ENCODE results near the genes HSPA5 and GARNL3.

DNA sequence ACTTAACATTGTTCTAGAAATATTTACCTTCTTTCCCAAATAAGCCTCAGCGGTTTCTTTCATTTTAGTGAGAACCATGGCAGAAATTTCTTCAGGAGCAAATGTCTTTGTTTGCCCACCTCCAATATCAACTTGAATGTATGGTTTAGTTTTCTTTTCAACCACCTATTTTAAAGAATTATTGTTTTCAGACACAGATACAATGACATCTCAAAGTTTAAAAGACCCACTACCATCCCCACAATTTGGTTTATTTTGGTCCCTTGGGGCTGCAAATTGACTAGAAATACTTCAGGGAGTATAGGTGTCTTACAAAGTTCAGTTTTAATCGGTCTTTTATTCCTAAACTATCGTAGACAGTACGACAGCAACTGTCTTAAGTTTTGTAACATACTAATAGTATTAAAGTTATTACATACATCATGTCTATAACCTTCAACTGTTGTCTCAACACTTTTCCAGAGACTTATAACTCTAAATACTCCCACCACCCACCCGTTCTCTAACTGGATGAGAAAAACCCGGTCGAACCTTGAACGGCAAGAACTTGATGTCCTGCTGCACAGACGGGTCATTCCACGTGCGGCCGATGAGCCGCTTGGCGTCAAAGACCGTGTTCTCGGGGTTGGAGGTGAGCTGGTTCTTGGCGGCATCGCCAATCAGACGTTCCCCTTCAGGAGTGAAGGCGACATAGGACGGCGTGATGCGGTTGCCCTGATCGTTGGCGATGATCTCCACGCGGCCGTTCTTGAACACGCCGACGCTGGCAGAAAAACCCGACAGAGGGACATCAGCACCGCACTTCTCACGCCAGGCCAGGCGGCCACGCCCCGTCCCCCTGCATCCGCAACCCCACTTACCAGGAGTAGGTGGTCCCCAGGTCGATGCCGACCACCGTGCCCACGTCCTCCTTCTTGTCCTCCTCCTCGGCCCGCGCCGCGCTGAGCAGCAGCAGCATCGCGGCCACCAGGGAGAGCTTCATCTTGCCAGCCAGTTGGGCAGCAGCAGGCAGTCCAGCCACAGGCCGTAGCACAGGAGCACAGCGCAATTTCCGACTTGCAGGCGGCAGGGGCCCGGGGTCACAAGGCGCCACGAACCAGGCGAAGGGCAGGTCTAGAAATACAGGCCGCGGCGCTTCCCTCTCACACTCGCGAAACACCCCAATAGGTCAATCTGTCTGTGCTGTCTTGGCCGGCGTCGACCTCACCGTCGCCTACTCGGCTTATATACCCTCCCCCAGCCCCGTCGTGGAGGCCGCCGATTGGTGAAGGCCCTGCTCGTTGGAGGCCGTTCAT, at the start of gene HSPA5:
Gene HSPA5, minus strand, starts transcription at position 1,199 of the 1,295 bp plus-strand sequence.
- PRO-cap, 2 experiments: peak in 2 of 2 experiments; most common minus-strand start position 1,199 of the sequence (in 2)

DNA sequence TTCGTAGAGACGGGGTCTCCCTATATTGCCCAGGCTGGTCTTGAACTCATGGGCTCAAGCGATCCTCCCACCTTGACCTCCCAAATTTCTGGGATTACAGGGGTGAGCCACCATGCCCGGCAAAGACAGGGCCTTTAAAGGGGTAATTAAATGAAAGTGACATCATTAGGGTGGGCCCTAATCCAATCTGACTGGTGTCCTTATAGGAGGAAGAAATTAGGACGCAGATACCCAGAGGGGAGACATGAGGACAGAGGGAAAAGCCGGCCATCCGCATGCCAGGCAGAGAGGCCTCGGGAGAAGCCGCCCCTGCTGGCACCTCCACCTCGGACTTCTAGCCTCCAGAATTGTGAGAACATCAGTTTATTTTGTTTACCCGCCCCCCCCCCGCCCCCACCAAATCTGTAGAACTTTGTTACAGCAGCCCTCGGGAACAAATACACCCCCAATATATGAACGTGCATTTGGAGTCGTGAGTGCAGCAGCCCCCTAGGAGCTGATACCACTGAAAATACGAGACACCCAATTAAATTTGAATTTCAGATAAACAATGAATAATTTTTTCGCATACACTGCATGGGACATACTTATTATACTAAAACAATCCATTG, 163.1 kb downstream of the GAPVD1 start:
- PRO-cap, 2 experiments: no peak in any of the 2 experiments

- PRO-cap, 2 experiments: no peak in any of the 2 experiments
These were observed 163.6 kb downstream of the GAPVD1 start for GRCh38 chr9:125425279-125425641.

GRCh38 chr9:125675246-125675876, 31.6 kb downstream of the MAPKAP1 start:
- PRO-cap, 2 experiments: no peak in any of the 2 experiments

DNA sequence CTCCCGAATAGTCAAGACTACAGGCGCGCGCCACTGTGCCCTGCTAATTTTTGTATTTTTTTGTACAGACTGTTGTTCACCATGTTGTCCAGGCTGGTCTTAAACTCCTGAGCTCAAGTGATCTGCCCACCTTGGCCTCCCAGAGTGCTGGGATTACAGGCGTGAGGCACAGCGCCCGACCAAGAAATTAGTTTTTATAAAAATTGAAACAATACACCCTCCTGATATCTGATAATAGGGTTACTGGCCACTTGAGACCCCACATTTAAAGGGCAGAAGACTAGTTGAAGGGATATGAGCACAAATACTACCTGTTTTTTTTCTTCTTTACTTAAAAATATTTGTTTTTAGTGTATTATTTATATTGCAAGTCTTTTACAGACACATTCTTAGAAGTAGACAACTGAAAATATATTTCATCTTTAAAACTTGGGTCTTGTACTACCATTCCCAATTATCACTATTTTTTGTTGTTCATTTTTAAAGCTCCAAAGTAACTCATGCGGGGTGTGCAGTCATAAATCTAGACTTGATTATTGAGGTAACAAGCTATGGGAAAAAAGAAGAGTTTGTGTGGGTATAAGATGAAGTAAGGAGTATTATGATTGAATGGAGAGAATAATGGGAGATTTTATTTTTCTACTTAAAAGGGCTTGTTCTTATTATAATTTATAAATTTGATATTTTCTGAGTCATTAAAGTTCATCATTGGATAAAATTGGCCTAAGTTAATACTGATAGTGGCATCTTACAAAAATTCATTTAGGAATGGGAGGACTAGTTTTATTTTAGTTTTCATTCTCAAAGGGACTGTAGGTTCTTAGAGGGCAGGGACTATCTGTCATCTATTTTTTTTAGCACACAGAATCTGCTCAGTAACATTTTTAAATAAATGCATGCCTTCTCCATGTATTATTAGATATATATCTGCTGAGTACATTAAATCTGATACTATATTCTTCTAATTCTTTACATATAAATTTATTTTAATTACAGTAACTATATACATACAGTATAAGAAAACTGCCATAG, 18.4 kb downstream of the PBX3 start:
- PRO-cap, 2 experiments: no peak in any of the 2 experiments

- PRO-cap, 2 experiments: no peak in any of the 2 experiments
These were observed 74.1 kb downstream of the PBX3 start for GRCh38 chr9:125821088-125821762.

GRCh38 chr9:125842385-125842859, 95.2 kb downstream of the PBX3 start:
- PRO-cap, 2 experiments: no peak in any of the 2 experiments

- PRO-cap, 2 experiments: no peak in any of the 2 experiments
These were observed 96.3 kb downstream of the PBX3 start for GRCh38 chr9:125843221-125844219.

GRCh38 chr9:126144726-126145624, 181.7 kb upstream of the MVB12B start:
- PRO-cap, 2 experiments: no peak in any of the 2 experiments

DNA sequence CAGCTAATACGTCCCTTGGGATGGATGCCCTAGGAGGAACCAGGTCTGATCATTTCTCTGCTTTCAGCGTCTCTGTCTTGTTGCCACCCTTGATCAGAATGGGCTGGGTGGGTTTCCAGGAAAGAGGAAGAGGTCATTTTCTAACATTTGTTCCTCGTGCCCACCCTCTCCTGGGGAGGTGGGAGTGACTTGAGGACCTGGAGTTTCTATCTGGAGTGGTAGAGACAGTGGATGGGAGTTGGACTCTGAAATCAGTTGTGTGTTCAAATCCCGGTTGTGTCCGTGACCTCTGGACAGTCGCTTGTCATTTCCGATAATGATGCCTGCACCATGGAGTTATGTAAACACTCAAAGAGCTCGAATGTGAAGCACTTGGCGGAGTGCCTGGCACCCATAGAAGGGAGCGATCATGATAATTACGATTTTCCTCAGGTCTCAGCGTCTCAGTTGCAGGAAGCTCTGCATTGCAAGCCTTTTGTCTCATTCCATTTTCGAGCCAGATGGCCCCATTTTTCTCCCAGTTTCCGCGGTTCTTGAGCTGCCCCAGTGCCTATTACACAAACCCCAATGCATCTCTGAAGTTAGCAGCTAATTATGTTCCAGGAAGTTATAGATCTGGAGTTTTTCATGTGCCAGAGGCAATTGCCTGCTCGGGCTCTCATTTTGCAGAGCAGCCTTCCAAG, 175.6 kb upstream of the MVB12B start:
- PRO-cap, 2 experiments: no peak in any of the 2 experiments

- PRO-cap, 2 experiments: no peak in any of the 2 experiments
These were observed 65.5 kb downstream of the MVB12B start for GRCh38 chr9:126391931-126392794.

- PRO-cap, 2 experiments: peak in 2 of 2 experiments; most common plus-strand start chr9:126587418 (in 2)
These were observed 26.6 kb upstream of the LMX1B start for GRCh38 chr9:126587140-126587605.

GRCh38 chr9:126752283-126752912, 52.4 kb upstream of the ZBTB43 start:
- PRO-cap, 2 experiments: no peak in any of the 2 experiments

DNA sequence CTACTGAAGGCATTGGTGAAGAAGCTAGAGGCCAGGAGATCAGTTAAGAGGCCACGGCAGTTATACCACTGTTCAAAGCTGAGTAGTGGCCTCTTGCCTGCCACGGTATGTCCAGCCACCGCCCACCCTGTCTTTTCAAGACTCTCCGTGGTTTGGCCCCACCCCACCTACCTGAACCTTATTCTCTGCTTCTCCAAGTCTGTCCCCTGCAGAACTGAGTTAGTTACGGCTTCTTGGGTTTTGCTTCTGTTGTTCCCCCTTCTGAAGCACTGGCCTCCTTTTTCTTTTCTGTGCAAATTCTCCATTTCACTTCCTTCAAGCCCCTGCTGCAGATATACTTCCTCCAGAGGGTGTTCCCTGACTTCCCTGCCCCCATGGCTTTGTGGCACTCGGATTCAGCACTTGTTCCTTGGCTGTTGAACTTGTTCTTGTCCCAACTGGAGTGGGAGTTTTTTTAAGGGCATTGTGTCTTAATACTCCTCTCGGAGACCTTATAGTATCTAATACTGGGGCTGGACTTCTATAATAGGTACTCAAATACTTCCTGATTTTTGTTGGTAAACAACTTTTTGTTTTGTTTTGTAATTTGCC, 2.0 kb downstream of the ZBTB34 start:
- PRO-cap, 2 experiments: no peak in any of the 2 experiments

- PRO-cap, 2 experiments: no peak in any of the 2 experiments
These were observed 18.3 kb downstream of the RALGPS1 start for GRCh38 chr9:126932748-126933338.

- PRO-cap, 2 experiments: no peak in any of the 2 experiments
These were observed 25.3 kb downstream of the RALGPS1 start for GRCh38 chr9:126939855-126940277.

DNA sequence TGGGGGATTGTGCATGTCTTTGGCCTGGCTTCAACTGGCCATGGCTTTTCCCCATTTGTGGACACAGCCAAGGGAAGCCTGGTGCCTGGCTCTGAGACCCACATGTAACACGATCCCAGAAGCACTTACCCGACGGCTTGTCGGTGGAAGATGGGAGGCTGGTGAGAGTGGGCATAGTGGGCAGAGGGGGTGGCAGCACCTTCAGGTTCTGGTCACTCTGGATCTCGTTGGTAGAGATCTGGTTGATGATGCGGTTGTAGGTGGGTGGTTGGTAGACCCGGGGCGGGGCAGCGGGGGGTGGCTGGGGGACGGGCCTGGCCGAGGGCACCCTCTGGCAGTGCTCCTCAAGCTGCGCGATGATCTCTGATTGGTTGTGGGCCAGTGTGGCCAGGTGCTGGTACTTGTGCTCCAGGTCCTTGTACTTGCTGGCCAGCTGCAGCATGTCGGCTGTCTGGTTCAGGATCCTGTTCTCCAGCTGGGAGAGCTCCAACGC, 14.6 kb downstream of the ANGPTL2 start:
- PRO-cap, 2 experiments: peak in 1 of 2 experiments; most common minus-strand start position 226 of the sequence (in 1)

- PRO-cap, 2 experiments: peak in 2 of 2 experiments; most common plus-strand start chr9:127224626 (in 1); most common minus-strand start chr9:127224366 (in 1)
These were observed 40.4 kb upstream of the GARNL3 start for GRCh38 chr9:127224093-127224751.

DNA sequence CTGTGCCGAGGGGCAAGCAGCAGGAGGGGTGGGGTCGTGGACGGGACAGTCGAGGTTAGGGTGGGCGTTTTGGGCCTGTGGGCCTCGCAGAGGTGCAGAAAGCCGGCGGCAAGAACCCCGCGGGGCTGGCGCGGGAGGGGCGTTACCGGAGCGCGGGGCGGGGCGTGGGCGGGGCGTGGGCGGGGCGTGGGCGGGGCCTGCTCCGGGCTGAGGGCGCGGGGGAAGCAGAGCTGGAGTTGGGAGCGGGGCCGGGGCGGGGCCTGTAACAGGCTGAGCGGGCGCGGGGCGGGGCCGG, 39.9 kb upstream of the GARNL3 start:
- PRO-cap, 2 experiments: peak in 2 of 2 experiments; most common minus-strand start position 137 of the sequence (in 2)

DNA sequence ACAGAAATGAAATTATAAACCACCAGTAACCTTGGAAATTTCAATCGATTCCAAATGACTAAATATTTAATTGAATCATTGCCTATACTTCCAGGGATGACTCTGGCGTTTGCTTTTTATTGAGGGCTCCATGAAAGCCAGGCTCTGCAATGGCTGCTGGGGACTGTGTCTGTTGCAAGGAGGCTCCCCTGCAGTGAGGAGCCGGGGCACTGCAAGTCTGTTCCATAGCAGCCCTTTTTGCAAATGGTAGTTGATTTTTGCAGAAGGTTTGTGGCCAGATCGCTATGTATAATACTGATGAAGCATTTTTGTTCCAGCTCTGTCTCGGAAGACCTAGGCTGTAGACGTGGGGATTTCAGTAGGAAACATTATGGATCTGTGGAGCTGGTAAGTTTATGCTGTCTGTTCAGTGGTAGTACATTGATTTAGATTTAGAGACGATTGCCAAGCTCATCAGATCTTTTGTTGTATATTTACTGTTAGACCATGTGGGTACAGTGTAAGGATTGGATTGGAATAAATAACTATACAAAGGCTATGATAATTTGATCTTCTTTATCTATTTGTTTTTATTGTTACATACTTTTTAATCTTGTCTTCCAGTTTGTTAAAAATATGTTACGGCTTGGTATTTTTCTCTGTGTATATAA, at the start of gene GARNL3:
Gene GARNL3, plus strand, starts transcription at position 140 of the 650 bp plus-strand sequence.
- PRO-cap, 2 experiments: peak in 1 of 2 experiments; most common minus-strand start position 195 of the sequence (in 1)